Non-pigmented ciliary epithelial cell (primary cell): ENCODE measurements around a stretch of chr17.

- RRBS, result no CpG with 5 or more reads among the region's 4 CpGs
Measured at GRCh38 chr17:69901019-69901446, 174.0 kb upstream of the KCNJ16 start.

DNA sequence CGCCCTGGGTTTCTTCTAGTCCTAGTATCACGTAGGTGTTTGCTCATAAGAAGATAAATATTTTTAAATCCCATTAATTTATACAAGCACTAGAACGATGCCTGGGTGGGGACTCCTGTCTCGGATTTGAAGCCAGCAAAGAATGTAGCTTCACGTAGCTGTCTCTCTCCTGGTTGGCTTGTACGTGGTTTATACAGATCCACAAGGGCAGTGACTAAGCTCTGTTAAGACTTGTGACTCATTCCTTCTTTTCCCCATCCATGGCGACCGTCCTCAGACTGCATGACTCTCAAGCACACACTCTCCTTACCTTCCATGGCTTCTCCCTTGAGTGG is 679.8 kb upstream of the SOX9 start:
- RRBS, result no CpG with 5 or more reads among the region's 8 CpGs

DNA sequence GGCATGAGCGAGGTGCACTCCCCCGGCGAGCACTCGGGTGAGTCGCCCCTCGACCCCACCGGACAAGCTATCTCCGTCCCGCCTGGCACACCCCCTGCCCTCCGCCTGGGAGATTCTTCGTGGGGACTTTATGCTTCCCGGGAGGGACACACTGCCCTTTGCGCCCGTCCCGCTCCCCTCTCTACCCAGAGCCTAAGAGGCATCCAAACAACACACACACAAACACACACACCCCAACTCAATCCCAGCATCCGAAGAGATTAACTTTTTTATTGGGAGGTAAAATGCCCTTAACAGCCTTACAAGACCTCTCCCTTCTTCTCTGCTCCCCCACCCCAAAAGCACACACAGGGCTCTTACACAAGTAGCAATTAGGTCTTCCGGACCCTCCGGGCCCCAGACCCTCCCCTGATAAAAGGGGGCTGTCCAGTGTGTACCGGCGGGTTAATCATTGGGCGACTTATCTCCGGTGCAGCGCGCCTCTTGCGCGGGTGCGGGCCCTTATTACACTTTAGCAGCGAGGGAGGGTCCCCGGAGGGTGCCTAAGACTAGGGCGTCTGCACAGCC is 2.2 kb downstream of the SOX9 start:
- RRBS, result 16% methylated on average over 17 of the region's 30 CpGs

GRCh38 chr17:72152391-72152761 is 31.6 kb downstream of the SOX9 start:
- RRBS, result no CpG with 5 or more reads among the region's 1 CpG

DNA sequence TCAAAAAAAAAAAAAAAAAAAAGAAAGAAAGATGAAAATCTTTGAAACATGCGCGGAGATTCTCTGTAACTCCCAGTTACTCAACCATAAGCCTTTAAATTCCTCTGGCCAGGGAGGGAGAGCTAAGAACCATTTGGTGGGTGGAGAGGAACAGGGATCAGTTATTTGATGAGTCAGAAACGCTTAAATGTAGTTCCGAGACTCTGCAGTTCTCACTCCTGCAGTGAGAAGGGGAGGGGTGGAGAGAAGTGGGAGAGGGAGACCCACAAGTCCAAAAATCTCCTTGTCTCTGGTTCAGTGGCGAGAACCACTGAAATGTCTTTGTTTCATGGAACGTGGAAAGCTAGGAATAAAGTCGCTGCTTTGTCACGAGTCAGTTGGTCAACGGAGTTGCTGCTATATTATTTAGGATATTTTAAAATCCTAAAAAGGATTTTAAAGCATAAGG is 266.7 kb downstream of the SOX9 start:
- RRBS, result no CpG with 5 or more reads among the region's 9 CpGs

GRCh38 chr17:72422718-72423600 is 302.1 kb downstream of the SOX9 start:
- RRBS, result 6% methylated on average over 3 of the region's 19 CpGs

- RRBS, result no CpG with 5 or more reads among the region's 7 CpGs
Measured at GRCh38 chr17:72444971-72445417, 324.2 kb downstream of the SOX9 start.

DNA sequence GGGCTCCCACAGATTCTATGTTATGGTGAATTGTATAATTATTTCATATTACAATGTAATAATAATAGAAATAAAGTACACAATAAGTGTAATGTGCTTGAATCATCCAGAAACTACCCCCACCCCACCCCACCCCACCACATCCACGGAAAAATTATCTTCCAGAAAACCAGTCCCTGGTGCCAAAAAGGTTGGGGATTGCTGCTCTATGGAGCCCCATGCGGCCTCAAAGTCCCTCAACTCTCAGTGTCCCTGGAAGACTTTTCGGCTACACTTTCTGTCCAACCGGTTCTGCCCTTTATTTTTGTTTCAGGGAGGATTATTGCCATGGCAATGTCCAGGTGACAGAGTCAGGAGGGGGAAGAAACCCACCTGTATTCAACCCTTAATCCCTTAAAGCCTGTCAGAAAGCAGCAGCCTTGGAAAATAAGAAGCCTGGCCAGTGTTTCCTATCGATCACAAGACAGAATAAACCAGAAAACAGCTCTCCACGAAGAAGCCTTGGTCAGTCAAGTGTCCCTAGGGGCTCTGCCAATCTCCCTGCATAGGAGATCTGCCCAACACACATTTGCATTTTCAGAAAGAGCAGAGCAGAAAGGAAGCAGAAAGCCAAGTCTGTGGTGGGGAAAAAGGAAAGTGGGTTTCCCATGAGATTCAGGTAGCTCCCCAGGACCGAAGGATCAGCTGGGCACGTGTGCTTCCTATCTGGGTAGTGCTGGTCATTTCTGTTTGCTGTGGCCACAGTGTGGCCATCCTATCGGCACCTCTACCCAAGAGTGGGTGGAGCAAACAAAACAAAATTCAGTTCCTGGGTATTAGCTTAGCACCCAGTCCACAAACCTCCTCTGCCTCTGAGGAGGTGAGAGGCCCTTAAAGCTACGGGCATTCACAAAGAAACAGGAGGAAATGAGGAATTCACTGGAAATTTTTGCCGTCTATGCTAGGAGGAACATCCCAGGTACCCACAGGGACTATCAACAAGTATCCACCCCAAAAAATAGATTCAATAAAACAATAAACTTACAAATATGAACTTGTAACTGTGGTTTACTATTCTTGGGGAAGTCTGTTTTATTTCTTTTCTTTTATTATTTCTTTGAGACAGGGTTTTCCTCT is 342.8 kb downstream of the SOX9 start:
- RRBS, result no CpG with 5 or more reads among the region's 11 CpGs

DNA sequence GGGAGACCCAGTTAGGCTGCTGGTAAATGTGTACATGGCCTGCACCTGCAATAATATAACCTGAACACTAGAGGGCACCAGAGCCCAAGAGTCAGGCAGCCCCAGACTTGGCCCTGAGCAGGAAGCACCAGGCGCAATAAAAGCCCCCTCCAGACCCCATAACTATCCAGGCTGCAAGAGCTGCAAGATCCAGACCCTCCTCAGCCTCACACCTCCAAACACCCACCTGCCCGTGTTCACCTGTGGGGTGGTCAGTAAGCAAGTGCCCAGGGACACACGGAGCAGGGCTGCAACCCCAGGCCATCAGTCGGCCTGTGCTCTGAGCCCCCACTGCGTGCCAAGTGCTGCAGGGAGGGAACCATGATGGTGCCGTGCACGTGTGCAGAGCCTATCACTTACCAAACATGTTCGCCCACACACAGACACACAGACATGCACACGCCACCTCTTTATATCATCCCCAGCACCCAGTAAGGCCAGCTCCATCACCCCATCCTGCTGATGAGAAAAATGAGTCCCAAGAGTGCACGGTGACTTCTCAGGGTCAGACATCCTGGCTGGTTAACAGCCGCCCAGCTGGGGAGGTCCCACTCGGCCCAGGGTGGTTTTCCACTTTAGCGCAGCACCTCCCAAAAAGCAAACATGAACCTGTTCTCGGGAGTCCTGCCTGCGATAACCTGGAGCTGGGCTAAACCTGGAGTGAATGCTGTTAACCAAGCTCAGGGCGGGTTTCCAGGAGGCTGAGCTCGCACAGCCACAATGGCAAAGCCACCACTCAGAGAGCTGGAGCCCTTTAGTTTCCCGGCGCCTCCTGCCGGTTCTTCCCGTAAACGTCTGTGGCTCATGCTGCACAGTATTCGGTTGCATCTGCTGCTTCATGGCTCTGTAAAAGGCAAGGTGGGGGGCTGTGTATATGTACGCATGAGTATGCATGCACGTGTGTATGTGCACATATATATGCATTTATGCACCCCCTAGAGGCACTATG is 439.8 kb downstream of the SOX9 start:
- RRBS, result no CpG with 5 or more reads among the region's 25 CpGs

DNA sequence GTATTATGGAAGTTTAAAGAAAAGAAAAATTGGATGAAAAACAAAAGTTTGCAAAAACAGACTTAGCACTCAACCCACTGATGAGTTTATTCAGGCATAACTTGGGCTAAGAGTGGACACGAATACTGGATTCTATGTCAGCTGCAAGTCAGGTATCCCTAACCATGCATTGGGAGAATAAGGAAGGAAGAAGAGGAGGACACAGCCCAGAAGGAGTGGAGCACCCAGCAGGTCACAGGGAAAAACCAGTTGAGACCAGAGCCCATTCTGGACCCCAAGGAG is 457.4 kb downstream of the SOX9 start:
- RRBS, result no CpG with 5 or more reads among the region's 1 CpG

DNA sequence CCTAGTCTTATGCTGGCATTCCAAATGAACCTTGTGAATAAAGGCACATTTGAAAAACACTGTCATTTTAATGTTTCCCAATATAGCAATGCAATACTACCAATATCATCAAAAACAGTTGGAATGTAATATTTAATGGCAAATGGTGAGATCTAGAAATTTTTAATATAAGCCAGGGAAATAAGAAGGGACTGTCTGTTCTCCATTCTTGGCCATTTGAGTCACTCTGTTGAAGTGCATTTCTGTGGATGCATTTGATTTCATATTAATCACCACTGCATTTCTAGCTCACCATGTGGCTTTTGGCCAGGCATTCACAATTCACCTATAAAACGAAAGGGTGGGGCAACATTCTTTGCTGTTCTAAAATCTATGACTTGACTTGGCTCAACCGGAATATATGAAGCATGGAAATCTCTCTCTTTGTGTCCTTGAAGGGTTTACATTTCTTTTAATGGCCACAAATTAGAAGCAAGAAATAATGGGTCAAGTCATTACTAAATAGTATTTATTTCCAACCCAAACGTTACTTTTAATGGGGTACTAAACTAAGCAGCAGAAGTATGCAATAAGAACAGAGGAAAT is 483.0 kb downstream of the SLC39A11 start:
- RRBS, result no CpG with 5 or more reads among the region's 3 CpGs

DNA sequence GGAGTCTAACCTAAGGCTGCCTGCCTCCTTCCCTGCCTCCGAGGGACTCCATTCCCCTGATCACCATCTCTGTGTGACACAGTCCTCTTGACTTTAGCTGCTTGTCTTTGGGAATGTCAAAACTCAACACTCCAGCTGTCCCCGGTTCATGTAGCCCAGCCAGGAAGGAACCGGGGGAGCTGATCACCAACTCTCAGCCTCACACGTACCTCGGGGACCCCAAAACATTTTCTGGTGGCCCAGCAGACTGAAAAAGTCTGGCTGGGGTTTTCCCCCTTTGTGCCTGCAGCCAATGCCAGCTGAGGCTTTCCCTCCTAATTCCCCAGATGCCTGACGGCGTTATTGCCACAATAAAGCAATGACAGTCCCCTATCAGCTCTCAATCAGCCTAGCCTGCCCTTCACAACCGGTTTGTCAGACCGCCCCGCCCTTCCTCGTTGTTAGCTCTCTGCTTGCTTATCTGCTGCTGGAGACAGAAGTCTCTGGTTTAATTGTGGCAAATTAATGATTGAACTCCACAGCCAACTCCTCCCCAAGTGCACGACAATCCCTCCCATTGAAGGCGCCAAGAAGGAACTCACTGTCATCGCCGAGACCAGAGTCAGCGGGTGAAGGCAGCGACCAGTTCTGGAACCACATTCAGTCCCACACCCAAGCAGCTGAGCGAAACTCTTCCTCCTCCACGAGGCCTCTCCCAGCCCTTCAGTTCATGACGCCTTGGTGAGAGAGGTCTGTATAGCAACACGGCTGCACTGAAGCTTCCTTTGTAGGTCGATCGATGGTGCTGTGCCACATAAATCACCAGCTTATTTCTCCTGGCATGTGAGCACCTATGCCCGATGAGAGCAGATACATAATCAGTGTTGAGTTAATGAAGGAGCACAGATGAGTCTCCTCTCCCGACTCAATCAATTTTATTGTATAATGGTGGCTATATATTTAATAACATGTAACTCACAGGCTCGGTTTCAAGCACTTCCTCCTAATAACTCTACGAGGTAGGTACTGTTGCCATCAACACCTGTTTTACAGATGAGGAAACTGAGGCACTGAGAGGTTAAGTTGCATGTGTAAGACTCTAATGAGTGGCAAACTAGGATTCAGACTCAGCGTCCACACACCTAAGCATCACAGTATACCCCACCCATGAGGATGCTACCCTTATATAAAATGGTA is 474.4 kb downstream of the SLC39A11 start:
- RRBS, result no CpG with 5 or more reads among the region's 28 CpGs

DNA sequence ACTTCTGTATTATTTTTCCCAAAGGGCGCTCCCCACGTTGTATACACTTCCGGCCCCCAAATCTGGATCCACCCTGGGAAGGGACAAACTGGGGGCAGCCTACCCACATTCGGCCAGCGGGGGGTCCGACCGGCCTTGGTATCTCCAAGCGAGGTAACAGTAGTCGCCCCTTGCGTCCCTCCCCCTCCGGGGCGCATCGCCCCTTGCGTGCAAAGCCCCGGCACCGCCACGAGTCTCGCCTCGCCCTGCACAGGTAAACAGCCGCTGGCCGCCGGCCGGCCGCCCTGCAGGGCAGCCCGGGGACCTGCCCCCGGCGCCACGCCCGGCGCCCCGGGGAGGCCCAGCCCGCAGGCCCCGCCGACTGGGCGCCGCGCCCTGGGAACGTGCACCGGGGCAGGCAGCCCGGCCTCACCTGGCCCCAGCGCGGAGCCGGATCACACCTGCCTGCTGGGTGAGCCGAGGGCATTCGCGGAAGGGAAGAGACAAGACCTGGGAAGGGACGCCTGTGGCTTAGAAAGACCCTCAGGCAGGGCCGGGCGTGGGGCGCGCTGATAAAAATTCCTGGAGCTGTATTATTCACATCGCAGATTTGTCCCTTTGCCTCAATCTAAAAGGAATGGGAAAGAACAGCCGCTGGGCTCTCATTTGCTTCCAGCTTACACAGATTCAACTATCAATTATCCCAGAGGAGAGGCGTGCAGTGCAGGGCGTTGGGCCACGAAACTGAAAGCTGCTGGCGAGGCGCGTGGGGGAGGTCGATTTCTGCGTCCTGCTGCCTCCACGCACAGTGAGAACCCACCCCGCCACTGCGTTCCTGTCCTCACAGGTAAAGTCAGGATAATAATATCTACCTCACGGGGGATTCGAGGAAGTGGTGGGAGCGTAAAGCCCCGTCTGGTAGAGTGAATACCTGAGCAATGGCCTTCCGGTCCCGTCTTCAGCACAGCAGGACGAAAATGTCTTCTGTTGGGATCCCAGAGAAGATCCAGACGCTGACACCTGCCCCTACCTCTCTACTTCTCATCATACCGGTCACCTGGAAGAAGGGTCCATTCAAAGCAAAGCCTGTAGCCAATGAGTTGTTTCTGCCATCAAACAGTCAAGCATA is 451.9 kb downstream of the SLC39A11 start:
- RRBS, result 15% methylated on average over 27 of the region's 73 CpGs

- RRBS, result no CpG with 5 or more reads among the region's 7 CpGs
Measured at GRCh38 chr17:72728877-72729355, 363.6 kb downstream of the SLC39A11 start.

DNA sequence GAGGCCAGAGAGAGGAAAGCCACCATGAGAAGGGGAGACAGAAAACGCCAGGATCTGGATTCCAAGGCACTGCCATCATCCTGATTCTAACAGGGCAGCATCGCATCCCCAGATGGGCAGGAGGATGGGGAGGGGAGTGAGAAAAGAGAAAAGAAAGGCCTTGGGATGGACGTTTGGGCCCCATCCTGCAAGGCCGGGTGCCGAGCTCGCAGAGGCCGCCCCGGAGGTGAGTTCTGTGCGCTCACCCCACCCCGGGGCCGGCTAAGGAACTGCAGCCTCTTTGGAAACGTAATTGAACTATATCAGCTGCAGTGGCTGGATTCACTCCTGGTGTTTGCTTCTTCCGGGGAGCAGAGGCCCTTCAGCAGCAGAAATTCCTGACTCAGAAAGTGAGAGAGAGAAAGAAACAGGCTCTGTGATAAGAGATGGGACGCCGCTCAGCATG is 8.6 kb upstream of the SSTR2 start:
- RRBS, result 4% methylated on average over 3 of the region's 15 CpGs

DNA sequence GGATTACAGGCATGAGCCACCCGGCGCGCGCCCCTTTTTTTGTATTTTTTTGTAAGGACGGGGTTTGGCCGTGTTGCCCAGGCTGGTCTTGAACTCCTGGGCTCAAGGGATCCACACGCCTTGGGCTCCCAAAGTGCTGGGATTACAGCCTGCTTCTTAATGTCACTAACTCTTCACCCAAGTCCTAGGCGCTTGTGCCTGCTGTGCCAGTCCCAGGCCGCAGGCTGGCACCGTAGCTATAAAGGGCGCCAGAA is 1.7 kb upstream of the COG1 start:
- RRBS, result no CpG with 5 or more reads among the region's 11 CpGs

- RRBS, result no CpG with 5 or more reads among the region's 8 CpGs
Measured at GRCh38 chr17:73203187-73203913, 10.5 kb downstream of the COG1 start.

GRCh38 chr17:73310412-73310605 is 1.5 kb downstream of the CDC42EP4 start:
- RRBS, result no CpG with 5 or more reads among the region's 7 CpGs

DNA sequence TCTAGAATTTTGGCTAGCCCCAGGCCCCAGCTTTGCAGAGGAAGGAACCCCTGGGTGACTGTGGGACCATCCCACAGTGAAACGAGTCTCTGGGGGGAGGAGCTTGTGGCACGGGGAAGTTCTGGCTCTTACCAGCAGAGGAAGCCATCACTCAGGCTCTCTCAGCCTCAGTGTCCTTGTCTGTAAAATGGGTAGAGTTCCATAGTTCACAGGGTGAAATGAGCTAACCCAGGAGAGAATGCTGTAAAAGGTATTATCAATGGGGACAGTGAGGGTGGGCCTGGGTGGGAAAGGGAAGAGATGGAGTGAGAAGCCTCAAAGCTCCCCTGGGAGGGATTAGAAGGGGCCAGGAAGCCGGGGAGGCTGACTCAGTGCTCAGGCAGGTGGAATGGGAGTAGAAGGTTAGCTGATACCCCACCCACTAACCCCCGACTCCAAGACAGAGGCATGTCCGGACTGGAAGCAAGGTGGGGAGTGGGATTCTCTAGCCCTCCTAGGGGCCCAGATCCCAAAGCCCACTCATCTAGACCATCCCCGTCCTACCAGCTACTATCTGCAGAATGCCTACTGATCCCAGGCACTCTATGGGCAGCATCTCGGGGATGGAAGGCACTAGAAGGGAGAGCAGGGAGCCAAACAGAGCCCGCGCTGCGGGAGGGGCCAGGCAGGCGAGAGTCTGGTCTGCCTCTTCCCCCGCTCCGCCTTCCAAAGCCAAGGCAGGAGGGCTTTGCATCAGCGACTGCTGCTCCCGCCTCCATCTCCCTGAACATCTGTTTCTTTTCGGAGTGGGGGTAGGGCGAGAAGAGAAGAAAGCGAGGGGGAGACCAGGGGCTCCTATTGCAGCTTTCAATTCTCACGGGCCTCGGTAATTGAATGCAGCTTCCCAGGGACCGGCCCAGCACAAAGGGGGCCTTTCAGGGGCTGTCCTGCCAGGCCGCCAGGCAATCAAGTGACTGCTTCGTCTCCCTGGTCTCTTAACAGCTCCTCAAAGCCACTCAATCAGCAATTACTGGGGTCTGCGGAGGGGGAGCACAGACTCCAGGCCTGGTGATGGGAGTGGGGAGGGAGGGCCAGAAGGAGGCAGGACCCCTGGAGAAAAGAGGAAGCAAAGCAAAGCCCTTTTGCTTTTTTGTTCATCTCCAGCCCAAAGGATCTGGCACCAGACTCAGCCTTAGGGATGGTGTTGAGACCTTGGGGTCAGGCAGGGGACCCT is 31.2 kb upstream of the CDC42EP4 start:
- RRBS, result 2% methylated on average over 3 of the region's 24 CpGs